Duodenum (tissue), 1 donor: ENCODE measurements around a stretch of chr6.

DNA sequence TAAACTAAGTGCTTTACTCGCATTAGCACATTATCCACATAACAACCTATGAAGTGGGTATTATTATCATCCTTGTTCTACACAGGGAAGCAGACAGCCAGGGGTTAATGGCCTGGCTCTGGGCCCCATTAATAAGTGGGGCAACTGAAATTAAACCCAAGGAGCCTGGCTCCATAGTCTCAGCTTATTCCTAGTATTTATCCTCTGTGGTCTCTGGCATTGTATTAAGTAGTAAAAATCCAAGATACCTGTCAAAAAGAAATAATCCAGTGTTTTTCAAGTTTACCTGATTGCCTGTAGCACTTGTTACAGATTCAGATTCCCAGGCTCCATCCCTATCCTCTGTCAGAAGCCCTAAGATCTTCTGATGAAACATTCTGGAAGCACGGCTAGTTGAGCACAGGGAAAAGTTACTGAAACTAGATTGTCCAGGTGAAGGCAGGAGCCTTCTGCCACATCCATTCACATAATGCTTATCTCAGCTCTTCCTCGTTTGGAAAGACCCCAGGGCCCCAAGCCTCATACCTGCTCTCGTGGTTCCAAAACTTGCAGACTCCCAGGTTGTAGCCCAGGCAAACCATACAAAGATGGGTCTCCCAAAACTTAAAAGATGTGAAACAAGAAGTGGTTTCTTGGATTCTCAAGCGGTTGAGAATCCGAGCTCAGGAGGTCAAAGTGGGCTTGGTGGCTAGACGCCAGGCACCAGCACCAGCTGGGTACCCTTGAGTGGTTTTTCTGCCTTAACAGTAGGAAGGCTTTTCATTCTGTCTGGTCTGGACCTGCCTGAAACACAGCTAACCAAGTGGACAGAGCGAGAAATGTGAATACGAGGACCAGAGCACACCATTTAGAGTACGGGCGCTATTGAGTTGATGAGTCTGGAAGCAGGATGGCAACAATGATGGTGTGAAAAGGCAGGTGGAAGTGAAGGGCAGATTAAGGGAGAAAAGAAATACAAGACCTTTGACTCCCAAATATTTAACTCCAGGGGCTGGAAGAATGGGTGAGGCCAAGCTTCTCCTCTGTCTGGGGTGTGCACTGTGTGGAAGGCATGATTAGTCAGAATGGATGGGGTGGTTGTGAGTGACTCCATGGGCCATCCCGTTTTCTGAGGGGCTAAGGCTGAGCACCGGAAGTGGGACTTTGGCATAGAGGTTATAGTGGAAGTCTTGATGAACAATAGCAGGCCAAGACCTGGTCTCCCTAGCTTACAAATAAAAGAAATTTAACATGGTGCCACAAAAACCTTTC, 11.7 kb downstream of the E2F3 start:
- PRO-cap, result no peak

DNA sequence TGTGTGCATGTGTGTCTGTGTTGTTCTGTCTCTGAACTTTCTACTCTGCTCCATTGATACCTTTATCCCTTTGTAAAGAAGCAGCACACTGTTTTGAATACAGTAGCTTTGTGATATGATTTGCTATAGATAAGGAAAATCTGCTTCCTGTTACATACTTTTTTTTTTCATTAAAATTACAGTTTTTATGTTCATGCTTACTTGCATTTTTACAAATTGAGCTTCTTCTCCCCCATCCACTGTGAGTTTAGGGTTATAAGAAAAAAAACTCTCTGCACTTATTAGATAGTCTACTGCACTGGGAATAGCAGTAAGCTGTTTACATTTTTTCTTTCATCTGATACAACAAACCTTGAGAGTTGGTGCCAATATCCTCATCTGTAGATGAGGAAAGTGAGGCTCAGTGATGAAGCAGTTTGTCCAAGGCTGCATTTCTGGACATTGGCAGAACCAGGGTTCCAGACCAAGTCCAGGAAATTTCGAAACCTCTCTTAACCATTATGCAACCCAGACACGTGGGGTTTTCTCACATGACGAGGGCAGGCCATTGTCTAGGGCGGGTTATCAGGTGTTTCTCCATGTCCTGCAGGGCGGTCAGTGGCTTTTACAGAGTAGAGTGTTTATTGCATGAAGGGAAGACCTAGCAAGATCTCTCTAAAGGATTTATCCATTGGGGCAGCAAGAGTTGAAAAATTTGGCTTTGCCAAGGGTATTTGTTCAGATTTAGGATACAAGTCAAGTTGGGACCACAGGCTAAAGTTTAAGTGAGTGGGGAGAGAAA, 22.9 kb downstream of the E2F3 start:
- PRO-cap, result no peak

DNA sequence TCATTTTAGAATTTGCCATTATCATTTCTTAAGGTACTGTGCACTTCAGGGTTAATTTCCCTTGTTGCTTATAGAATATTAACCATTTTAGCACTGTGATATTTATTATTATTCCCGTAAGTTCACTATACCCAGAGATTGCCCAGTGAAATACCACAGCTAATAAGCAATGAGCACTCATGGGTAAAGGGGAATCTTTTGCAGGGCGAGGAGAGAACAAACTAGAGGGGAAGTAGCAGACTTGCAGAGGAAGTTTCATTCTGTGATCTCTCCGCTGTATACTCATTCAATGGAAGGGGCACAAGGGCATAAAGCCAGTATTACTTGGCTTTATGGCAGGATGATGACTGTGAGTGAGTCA, 471.4 kb downstream of the CDKAL1 start:
- PRO-cap, result no peak

- PRO-cap, result no peak
Observed at GRCh38 chr6:21033772-21034155, 499.5 kb downstream of the CDKAL1 start.

- PRO-cap, result no peak
Observed at GRCh38 chr6:21103615-21104303, 489.8 kb upstream of the SOX4 start.

DNA sequence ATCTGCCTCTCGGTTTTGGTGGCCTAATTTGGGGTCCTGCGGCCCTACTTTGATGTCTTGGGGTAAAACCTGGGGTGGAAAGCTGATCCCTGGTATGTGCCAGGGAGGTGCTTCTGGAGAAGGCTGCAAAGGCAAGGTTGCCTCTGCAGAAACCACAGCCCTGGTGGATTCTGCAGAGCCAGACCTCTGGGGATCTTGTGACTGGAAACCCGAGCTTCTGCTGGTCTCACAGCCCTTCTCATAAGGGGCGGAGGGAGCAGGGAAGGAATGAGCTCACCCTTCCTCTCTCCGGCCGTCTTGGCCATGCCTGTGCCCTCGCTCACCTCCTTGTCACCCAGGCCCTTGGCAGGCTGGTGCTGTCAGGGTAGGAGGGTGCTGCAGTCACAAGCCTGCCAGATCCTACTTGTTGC, 245.2 kb upstream of the SOX4 start:
- PRO-cap, result no peak

DNA sequence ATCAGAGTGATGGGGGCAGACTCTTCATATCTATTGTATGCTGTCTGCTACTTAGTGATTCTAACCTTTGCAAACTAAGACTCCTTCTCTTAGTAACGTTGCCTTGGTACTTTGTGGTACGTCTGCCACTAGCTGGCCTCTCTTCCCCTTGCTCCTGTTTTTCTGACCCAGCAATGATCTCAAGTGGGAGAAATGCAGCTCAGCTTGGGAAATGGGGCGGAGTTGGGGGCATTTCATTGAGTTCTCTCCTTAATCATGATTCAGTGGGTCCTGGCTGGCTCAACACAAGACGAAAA, 55.4 kb upstream of the SOX4 start:
- PRO-cap, result no peak

- PRO-cap, result no peak
Observed at GRCh38 chr6:21570242-21570722, 23.3 kb upstream of the SOX4 start.

DNA sequence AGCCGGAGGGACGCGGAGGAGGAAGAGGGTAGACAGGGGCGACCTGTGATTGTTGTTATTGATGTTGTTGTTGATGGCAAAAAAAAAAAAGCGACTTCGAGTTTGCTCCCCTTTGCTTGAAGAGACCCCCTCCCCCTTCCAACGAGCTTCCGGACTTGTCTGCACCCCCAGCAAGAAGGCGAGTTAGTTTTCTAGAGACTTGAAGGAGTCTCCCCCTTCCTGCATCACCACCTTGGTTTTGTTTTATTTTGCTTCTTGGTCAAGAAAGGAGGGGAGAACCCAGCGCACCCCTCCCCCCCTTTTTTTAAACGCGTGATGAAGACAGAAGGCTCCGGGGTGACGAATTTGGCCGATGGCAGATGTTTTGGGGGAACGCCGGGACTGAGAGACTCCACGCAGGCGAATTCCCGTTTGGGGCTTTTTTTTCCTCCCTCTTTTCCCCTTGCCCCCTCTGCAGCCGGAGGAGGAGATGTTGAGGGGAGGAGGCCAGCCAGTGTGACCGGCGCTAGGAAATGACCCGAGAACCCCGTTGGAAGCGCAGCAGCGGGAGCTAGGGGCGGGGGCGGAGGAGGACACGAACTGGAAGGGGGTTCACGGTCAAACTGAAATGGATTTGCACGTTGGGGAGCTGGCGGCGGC, 2.8 kb downstream of the SOX4 start:
- PRO-cap, result bidirectional peak, plus-strand start at position 605 of the sequence, minus-strand start at position 604 of the sequence

- PRO-cap, result no peak
Observed at GRCh38 chr6:21596831-21597063, 3.2 kb downstream of the SOX4 start.

- PRO-cap, result no peak
Observed at GRCh38 chr6:21738056-21739002, 144.8 kb downstream of the SOX4 start.

DNA sequence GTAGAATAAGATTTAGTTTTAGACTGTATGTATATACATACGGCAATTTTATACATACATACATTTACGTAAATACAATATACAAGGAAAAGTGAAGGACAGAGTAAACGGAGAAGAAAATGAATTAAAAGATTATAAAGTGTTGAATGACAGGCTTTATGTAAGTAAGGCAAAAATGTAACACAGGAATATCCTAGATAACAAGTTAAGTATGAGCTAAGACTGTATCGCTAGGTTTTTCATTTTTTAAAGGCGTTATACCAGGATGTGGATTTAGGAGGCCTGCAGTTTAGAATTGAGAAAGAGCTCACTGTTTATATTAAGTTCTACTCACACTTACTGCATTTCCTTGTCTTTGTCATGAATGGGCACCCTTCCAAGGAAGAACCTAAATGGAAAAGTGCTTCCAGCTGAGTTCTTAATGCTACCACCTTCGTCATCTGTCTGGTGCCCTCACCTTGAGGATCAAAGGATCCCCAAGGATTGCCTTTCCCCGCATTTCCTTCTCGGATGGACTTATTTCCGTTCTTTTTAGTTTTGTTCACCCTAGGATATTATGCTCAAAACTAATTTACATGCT, 148.7 kb downstream of the SOX4 start:
- PRO-cap, result no peak

GRCh38 chr6:22062808-22063653, 233.8 kb downstream of the PRL start:
- PRO-cap, result no peak

DNA sequence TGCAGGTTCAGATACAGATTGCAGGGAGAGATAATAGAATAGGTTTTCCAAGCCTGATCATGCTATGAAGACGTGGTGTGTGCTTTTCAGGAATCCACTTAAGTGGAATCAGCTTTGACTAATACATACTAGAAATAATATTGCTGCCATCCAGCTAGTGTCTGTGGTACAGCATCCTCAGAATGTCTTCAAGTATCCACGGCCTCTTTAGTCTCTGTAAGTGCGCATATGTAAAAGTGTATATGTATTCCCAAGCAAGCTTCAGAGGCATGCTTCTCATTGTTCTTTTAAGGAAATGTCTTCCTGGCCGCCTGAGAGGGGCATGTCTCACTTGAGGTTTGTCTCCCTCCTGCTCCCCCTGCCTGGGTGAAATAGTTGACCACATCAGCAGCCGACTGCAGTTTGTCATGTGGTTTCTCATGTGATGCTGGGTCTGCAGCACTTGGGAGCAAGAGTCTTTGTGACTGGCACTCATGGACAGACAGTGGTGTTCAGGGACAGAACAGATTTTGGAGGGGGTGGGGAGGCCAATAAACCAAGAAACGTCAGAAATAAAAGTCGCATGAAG, 150.9 kb downstream of the PRL start:
- PRO-cap, result no peak

DNA sequence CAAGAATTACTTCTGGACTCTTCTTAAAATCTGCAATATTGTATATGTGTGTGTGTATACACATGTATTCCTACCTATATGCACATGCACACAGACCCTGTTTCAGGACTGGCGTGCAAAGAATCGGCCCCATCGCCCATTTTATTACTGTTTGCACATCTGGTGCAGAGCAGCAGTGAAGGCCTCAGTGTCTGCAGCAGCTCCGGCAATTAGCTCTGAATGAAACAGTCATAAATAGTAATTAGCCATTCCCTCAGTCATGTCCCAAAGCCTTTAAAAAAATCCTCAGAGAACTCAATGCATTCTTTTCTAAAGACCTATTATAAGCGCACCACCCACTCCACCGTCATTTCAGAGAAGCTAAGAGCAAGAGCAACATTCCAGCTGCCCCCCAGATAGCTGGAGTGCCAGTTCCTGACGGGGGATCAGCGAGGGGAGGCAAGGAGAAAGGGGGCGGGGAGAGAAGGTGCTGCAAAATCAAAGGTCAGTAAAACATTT, 469.8 kb upstream of the NRSN1 start:
- PRO-cap, result no peak

GRCh38 chr6:24663129-24663693, 3.5 kb downstream of the TDP2 start:
- PRO-cap, result no peak

- PRO-cap, result no peak
Observed at GRCh38 chr6:24705274-24706458, 13.3 kb downstream of the C6orf62 start.

GRCh38 chr6:24831612-24832558, 33.2 kb upstream of the ARMH2 start:
- PRO-cap, result no peak

GRCh38 chr6:24907846-24908552, 27.8 kb downstream of the RIPOR2 start:
- PRO-cap, result no peak

DNA sequence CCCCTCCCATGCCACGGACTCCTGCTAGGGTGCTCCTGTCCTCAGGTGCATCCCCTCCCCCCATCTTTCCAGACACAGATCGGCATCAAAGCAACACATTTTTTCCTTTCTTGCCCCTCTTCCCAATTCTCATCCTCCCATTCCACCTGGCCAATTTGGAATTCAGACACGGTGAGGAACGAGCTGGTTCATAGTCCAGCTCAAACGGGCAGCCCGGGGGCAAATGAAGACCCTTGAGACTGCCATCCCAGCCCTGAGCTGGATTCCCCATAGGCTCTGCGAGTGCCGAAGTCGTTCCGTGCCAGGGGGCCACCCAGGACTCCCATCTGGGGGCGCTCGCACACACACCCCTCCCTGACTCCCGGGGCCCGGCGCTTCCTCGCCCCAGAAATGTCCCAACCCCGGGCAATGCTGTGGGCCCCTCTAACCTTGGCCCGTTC, 25.6 kb downstream of the RIPOR2 start:
- PRO-cap, result no peak